Amniotic epithelial cell (primary cell): ENCODE measurements around the gene KCNC2.

DNA sequence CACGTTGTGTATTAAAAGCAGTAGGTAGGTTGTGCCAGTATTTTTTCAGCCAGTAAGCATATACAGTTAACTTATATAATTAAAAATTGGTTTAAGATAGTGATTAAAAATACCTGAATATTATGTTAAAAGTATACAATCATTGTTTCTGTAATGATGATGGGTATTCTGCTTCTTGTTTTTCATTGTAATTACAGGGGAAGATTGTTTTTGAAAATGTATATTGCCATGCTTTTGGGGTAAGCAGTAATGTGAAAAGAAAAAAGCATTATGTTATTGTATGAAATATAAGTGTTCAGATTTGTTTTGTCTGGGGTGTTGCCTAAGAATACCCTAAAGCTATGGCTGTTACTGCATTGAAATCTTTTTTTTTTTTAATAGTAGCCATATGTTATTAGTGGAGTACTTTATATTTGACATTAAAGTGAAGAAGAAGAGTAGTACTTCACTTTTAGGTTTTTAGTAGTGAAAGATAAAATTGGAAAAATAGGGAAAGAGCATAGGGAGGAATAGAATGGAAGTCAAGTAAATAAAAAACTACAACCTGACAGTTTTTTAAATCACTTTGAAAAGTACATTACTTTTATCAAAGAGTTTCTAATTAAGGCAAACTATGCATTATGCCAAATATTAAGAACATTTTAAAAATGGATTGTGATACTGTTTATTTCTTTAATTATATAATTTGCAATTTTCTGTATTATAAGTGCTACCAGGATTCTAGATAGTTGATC lies 34.1 kb downstream of the RAB21 start:
- RRBS = no CpG with 5 or more reads among the region's 1 CpG

DNA sequence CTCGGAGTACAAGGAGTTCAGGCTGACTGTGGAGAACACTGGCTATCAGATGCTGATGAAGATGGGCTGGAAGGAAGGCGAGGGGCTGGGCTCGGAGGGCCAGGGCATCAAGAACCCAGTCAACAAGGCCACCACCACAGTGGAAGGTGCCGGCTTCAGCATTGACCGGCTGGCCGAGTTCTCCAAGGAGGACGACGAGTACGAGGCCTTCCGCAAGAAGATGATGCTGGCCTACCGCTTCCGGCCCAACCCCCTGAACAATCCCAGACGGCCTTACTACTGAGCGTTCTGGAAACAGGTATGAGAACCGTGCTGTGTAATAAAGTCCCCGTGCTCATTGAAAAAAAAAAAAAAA lies 366.1 kb upstream of the ATXN7L3B start:
- RRBS = 82% methylated on average over 4 of the region's 16 CpGs

GRCh38 chr12:74985457-74986021 lies 224.1 kb downstream of the KCNC2 start:
- RRBS = no CpG with 5 or more reads among the region's 9 CpGs

GRCh38 chr12:75209304-75210061 lies at the start of gene KCNC2:
TSS of gene KCNC2 (minus strand) at chr12:75209839.
- RRBS = 3% methylated on average over 5 of the region's 37 CpGs

GRCh38 chr12:75478281-75478493 lies 2.4 kb upstream of the GLIPR1 start:
- RRBS = no CpG with 5 or more reads among the region's 2 CpGs

DNA sequence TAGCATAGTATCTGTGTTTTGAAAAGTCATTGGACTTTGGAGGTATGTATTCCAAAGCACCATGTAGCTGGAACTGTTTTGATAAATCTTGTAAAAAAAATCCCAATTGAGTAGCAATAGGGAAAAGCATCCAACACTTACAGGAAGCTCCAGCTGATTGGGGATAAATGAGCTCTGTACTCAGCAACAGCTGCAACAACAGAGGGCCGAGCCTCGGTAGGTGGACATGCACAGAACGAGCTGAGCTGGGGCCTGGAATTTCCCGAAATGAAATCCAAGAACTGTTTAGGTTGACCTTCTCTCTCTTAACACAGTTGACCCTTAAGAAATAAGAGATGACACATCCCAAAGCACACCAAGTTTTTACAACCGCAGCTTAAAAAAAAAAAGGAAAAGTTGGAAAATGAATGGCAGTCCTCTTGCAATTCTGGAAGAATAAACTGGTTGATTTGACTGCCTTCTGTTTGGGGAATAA lies 194.6 kb upstream of the KRR1 start:
- RRBS = no CpG with 5 or more reads among the region's 5 CpGs

- RRBS = no CpG with 5 or more reads among the region's 1 CpG
Observed at GRCh38 chr12:75784520-75784974, 273.1 kb upstream of the KRR1 start.

GRCh38 chr12:75983635-75984138 lies 100.8 kb downstream of the NAP1L1 start:
- RRBS = no CpG with 5 or more reads among the region's 5 CpGs

DNA sequence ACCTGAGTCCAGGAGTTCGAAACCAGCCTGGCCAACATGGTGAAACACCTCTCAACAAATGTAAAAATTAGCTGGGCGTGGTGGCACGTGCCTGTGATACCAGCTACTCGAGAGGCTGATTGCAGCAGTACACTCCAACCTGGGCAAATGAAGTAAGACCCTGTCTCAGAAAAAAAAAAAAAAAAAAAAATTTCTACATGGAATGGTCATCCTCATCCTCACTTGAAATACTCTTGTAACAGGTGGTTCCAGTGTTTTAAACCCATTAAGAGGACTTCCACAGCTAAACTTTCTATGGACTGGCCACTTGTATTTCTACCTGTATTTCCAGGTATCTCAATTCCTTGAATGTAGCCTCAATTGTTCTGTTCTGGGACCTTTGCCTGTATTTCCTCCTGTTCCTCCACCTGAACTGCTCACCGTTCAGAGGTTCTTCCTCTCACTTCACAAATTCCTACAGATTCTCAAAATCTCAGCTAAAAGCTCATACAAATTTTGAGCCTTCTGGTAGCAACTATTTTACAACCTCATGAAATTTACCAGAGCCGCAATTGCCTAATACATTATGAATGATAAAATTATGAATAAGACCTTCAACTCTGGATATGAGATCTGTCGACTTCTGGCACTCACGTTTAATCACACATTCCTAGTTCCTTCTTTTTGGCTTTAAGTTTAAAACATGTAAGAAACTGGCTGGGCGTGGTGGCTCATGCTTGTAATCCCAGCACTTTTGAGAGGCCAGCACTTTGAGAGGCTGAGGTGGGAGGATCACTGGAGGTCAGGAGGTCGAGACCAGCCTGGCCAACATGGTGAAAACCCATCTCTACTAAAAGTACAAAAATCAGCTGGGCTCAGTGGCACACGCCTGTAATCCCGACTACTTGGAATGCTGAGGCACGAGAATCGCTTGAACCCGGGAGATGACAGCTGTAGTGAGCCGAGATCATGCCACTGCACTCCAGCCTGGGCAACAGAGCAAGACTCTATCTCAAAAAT lies 40.9 kb downstream of the NAP1L1 start:
- RRBS = no CpG with 5 or more reads among the region's 16 CpGs

GRCh38 chr12:76085575-76085829 lies 1.0 kb upstream of the NAP1L1 start:
- RRBS = no CpG with 5 or more reads among the region's 5 CpGs

DNA sequence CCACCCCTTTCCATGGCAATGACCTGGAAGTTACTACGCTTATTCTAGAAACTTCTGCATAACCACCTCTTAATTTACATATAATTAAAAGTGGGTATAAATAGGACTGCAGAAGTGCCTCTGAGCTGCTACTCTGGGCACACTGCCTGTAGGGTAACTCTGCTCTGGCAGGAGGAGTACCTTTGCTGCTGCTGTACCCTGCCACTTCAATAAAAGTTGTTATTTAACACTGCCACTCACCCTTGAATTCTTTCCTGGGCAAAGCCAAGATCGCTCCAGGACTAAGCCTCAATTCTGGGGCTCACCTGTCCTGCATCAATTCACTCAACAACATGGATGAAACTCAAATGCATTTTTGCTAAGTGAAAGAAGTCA lies 8.1 kb upstream of the NAP1L1 start:
- RRBS = no CpG with 5 or more reads among the region's 2 CpGs

DNA sequence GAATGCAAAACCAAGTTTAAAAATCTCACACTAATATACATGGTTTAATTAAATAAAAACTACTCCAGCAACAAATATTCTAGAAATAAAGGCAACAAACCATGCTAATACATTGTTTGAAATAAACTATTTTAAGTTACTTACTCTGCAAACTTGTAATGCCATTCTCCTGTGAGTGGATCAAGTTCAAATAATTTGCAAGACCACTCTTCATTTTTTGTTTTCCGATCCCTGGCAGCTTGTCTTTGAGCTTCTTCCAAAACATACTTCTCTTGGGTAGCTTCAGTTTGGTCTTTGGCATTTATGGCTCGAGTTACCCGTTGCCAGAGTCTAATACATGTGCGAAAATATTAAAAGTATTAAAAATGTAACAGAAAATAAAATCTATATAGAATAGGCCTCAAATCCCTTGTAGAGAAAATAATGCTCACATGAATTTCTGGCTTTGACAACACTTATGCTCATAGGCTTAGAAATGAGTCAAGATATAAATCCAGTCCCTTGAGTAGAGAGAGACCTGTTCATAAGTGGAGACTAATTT lies 21.3 kb upstream of the BBS10 start:
- RRBS = no CpG with 5 or more reads among the region's 4 CpGs

DNA sequence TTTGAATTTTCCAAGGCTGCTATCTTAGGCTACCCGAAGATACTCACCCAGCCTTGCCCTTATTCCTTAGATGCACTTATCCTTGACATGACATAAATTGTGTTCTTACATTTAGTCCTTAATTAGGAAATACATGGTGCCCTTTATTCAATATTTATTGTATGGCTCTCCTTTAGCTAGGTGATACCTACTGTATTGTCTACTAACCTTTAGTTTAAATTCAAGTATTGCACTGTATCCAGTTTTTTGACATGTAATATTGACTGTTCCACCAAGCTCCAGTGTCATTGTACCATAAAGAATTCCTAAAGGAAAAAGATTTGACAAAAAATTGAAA lies 26.8 kb upstream of the BBS10 start:
- RRBS = no CpG with 5 or more reads among the region's 1 CpG

DNA sequence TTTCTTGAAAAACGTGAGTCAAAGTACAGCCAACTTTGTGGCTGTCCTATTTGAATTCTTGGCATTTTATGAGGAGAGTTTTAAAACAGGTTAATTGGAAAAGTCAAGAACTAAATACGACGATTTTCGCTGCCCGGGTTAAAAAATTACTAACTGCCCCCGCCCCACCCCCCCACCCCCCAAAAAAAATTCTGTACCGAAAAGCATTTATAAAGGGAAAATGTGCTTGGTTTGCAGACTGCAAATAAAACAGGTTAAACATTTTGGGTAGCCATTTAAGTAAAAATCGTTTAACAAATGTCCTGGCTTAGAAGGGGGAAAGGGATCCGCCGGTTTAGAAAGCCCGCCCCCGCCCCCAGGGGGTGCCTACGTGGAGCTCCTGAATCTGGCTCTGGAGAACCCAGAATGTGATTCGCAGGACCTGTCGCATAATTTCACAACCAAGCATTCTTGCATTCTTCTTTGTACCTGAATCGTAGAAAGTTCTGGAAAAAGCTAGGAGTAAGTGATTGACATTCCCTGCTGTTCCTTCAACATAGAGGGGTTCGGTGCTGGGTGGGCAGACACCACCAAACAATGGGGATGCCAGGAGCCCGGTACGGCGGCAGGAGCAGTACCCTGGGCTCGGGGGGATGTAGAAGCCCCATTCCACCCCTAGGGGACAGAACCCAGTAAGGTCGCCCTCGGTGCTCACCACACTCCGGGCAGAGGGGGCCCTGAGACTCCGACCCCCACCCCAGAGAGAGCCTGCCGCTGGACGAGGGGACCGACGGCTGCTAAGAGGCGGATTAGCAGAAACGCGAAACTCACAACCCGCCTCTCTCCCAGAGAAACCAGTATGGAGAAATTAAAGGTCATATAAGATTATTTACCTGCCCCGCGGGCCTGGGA lies 776 bp downstream of the CSRP2 start:
- RRBS = no CpG with 5 or more reads among the region's 35 CpGs

- RRBS = no CpG with 5 or more reads among the region's 2 CpGs
Observed at GRCh38 chr12:77445859-77446334, 380.5 kb upstream of the E2F7 start.

DNA sequence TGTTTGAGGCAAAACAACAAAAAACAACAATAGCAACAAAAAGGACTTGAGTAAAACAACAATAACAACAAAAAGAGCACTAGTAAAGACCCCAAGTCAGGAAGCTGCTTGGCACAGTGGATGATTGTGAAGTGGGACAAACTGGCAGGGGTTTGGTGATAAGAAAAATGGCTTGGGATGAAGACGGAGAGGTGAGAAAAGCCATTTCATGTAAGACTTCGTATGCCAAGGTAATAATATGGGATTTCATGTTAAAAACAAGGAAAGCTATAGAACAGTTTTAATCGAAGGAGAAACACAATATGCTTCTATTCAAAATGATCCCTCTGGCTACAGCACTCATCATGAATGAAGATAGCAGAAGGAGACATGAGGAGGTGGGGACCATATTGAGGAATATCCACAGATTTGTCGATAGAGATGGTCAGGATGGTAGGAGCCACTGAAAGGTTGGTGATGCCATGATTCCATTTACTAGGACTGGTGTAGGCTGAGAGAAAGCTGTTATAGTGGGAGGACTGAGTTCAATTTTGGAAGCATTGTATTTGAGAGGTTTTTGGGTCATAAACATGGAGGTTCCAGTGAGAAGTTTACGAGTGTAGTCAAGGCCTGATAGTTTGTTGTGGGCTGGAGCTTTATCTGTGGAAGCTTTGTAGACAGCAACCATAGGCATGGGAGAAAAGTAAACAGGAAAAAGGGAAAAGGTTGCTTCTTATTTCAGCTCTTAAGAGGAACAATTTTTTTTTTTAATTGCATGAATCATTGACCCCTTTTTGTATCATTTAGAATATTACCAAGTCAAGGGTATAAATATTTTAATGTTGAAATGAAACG lies 103.8 kb upstream of the NAV3 start:
- RRBS = no CpG with 5 or more reads among the region's 6 CpGs

DNA sequence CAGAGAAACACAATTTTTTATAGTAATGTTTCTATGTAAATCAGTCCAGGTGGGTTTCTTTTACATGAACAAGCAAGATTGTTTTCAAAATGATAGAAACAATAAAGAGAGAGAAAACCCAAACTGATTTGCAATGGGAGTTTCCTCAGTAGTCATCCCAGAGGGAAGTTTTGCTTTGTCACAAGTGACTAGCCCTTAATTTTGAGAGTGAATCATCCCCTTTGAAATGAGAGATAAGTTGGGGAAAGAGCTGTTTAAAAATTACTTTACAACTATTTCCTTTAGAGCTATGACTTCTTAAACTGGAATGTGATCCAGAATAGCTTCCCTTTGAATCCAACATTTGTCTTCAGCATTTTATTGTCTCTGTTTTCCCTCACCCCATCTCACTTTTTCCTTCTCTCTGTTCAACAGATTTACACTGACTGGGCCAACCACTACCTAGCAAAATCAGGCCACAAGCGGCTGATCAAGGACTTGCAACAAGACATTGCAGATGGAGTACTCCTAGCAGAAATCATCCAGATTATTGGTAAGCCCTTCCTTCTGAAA lies 109.3 kb downstream of the NAV3 start:
- RRBS = no CpG with 5 or more reads among the region's 1 CpG

- RRBS = no CpG with 5 or more reads among the region's 1 CpG
Observed at GRCh38 chr12:78963831-78964325, 99.3 kb downstream of the SYT1 start.

- RRBS = no CpG with 5 or more reads among the region's 3 CpGs
Observed at GRCh38 chr12:79183697-79184176, 319.2 kb downstream of the SYT1 start.